A172 (cell line): ENCODE measurements around the genes PRSS33, ZG16B, PRSS22 and TNFRSF12A.

DNA sequence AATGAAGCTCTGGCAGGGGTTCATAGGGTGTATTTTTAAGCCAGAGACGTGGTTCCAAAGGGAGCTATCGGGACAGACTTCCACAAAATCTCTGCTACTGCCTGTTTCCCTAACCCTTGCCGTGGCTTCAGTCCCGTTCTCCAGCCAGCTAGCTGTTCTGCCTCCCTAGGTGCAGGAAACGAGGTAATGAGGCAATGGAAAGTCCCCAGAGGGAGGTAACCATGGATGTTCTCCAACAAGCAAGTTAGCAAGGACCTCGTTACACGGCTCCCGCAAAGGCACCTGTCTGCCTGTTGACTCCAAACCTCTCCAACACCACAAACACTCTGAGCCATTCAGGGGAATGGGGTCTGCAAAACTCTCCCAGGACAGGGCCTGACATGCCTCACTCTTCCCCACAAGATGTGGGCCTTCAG, 2.6 kb downstream of the ABCA3 start:
- RAMPAGE, long total RNA, result no peak

DNA sequence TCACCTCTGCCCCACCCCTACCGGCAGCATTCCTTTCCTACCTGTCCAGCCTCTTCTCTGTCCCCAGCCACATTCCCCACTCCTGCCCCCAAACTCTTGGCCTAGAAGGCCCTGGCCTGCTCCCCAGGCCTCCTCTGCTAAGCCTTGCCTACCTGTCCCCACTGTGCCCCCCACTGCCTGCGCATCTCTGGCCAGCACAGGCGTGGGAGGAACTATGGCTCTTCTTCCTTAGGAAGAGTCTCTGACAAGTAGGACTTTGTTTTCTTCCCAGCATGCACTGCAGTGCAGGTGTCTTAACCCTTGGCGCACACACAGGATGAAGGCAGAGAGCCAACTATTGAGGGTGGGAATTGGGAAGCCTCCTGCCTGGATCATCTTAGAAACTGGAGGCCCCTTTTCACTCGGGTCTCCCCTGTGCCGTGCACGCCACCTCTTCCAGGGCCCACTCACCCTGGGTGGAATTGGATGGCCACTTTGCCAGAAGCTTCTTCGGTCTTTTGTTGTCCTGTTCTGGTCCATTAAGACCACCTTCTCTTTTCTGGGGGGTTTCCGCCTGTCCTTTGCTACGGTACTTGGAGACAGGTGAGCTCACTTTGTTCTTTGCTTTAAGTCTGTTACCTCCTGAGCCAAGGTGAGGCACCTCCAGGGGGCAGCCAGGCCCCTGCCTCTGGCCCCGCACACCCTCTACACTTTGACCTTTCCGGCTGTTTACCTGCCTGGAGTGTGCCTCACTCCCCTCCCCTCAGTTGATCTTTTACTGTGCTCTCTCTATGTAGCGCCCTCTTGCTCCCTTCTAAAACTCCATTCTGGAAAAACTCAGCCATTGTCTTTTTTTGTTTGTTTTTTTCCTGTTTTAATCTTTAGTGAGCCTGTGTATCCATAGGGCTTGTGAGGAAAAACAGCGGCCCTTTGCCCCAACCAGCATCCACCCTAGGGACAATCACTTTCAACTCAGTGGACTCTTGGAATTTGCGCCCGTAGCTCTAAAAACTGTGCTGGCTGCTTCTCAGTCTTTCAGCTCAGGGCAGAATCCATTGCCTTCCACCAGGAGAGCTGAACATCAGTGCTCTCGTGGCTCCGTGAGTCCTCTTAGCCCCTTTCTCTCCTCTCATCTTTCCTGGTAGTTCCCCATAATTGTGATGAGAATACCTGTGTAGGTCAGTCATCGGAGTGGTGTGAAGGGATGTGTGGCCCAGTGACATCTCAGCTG, 4.0 kb downstream of the AMDHD2 start:
- RAMPAGE, long total RNA, result no peak

DNA sequence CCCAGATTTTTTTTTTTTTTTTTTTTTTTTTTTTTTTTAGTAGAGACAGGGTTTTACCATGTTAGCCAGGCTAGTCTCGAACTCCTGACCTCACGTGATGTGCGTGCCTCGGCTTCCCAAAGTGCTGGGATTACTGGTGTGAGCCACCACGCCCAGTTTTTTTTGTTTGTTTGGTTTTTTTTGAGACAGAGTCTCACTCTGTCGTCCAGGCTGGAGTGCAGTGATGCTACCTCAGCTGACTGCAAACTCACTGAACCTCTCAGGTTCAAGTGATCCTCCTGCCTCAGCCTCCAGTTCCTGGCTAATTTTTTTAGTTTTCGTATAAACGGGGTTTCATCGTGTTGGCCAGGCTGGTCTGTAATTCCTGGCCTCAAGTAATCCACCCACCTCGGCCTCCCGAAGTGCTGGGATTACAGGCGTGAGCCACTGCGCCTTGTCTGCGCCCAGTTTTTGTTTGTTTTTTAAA, 2.2 kb upstream of the CEMP1 start:
- RAMPAGE, long total RNA, result no peak

DNA sequence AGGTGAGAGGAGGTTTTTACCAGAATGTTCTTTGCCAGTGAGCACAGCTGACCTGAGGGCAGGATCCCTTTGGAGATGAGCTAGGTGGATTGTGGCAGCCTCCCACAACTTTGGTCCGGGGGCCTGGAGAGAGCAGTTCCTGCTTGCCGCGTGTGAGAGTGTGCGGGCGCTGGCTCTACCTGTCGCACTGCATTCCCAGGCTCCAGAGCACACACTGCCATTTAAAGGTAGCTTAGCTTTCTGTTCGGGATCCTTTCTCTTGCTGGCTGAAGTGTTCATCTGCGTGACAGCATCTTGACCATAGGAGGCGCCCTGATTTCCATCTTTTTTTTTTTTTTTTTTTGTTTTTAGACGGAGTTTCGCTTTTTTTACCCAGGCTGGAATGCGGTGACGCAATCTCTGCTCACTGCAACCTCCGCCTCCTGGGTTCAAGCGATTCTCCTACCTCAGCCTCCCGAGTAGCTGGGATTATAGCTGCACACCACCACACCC, 13.6 kb downstream of the PDPK1 start:
- RAMPAGE, long total RNA, result no peak

- RAMPAGE, long total RNA, result no peak
These were observed 4.5 kb downstream of the PRSS27 start for GRCh38 chr16:2715453-2716025.

GRCh38 chr16:2766025-2766344, 11.1 kb downstream of the ELOB start:
- RAMPAGE, long total RNA, result no peak

DNA sequence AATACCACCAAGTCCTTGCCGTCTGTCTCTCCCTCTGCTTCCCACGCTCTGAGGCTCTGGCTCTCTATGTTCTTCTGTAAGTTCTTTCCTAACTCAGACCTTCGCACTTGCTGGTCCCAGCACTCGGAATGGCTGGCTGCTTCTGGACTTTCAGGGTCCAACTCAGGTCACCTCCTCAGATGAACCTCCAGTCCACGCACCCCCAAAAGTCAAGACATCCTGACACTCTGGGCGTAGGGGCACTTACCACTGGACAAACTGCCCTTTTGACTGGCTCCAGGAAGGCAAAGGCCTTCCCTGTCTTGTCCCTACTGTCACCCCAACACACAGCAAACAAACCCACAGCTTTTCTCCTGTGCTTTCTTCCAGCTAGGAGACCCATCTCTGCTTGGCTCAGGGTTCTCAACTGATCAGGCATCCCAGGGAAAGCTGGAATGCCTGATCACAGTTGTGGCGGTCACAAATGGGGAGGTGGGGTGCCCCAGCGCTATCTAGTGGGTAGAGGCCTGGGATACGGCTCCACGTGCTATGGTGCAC, 4.2 kb downstream of the ELOB start:
- RAMPAGE, long total RNA, result no peak

DNA sequence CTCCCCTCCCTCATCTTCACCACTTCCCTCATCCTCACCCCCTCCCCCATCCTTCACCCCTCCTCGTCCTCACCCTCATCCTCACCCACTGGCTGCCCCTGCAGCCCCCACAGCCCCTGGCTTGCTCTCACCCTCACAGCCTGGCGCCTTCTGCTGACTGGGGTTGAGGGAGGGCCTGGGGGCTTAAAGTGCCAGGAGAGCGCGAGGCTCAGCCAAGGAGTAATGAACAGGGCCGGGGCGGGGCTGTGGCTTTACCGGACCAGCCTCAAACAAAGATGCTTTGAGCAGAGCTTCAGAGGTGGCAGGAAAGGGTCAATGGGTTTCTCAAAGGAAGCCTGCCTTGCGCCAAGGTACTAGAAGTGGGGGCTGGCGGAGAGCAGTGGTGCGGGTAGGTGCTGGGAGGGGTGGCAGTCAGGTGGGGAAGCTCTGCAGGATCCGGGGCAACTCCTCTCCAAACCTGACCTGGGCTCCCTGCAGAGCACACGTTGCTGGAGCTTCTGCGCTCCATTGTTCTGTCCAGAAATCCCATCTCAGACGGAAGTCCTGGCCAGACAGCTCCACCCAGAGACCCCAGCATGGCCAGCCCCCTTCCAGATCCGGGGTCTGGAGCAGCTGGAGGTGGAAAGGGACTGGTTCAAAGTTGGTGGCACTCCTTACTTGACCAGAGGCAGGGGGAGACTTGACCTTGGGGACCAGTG, at the start of gene PRSS33:
Gene PRSS33, minus strand, starts transcription at position 159 of the 698 bp plus-strand sequence.
- RAMPAGE, long total RNA, result no peak

GRCh38 chr16:2829538-2830568, at the start of gene ZG16B:
TSS of gene ZG16B (plus strand) at chr16:2830303.
- RAMPAGE, long total RNA, result no peak

- RAMPAGE, long total RNA, result no peak
These were observed at the start of gene PRSS22 for GRCh38 chr16:2857278-2858464. TSS of gene PRSS22 (minus strand) at chr16:2858170.

GRCh38 chr16:2905849-2906428, 5.8 kb upstream of the FLYWCH1 start:
- RAMPAGE, long total RNA, result no peak

DNA sequence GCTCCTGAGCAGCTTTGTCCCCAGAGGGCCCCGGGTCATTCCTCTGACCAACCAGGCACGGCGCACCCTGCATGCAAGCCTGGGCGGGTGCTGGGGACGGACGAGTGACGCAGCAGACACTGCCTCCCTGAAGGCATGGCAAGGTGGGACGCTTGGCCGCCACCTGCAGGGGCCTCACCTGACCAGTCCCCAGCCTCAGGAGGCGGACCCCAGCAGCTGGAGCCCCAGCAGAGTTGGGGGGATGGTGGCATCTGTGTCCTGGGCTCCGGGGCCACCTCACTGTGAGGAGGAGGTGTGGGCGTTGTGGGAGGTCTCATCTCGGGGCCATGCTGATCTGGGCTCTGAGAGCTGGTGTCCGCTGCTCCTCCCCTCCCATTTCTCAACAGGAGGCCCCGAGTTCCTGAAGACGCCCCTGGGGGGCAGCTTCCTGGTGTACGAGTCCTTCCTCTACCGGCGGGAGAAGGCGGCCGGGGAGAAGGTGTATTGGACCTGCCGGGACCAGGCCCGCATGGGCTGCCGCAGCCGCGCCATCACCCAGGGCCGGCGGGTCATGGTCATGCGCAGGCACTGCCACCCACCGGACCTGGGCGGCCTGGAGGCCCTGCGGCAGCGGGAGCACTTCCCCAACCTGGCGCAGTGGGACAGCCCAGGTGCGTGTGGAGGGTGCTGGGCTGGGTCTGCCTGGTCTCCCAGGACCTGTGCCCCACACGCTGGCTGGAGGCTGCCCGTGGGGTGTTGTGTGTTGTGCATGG, 25.2 kb downstream of the FLYWCH1 start:
- RAMPAGE, long total RNA, result no peak

DNA sequence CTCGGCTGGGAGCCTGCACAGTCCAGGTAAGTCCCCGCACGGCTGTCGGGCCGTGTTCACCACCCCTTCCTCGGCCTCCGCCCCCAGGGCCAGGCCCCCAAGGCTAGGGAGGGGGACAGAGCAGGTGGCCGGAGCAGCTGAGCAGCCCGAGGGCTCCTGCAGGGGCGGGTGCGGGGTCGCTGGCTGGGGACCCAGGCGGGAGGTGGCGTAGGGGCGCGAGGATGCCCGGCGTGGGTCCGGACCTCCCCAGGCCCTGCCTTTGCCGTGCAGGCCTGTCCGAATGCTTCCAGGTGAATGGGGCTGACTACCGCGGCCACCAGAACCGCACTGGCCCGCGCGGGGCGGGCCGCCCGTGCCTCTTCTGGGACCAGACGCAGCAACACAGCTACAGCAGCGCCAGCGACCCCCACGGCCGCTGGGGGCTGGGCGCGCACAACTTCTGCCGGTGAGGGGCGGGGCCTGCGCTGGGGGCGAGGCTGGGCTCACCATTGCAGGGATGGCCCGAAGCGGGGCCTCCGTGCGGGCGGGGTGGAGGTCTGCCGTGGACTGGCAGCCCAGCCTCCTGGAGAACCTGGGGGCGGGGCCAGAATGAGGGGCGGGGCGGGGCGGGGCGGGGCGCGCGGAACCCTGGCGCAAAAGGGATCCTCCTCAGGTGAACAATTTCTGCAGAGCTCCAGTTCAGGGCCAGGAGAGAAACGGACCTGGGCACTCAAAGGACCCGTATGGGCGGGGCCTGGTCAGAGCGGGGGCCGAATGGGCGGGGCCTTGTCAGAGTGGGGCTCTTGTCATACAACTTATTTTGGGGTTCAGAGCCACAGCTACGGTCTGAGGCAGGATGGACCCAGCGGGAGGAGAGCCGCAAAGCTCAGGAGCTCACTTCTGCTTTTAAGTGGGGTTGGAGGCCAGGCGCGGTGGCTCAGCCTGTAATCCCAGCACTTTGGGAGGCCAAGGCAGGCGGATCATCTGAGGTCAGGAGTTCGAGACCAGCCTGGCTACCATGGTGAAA, 817 bp downstream of the KREMEN2 start:
- RAMPAGE, long total RNA, result no peak

- RAMPAGE, long total RNA, result no peak
These were observed 2.7 kb downstream of the PKMYT1 start for GRCh38 chr16:2977411-2978113.

GRCh38 chr16:2981284-2981911, 1.2 kb upstream of the PKMYT1 start:
- RAMPAGE, long total RNA, result no peak

DNA sequence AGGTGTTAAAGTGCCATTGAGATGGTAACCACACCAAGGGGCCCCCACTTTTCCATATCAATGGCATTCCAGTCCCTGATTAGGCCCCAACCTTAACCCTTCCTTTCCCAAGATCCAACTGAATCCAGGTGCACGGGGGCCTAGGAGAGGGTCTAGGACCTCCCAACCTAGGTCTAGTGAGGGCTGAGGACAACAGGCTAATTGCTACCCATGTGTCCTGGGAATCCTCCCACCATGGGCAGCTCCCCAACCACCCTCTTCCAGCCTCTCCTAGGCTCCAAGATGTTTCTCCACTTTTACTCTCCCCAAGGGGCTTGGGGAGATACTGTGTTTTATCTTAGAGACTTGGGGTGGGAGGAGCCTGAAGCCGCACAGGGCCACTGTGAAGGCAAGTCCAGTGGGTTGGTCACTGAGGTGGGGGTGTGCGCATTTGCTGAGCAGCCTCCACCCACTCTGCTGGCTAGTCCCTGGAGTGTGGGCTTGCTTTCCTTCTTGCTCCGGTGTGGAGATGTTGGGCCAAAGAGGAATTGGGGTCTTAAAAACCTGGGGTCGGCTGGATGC, 4.2 kb upstream of the CLDN9 start:
- RAMPAGE, long total RNA, result no peak

GRCh38 chr16:3009400-3010304, 3.1 kb upstream of the CLDN9 start:
- RAMPAGE, long total RNA, result no peak

DNA sequence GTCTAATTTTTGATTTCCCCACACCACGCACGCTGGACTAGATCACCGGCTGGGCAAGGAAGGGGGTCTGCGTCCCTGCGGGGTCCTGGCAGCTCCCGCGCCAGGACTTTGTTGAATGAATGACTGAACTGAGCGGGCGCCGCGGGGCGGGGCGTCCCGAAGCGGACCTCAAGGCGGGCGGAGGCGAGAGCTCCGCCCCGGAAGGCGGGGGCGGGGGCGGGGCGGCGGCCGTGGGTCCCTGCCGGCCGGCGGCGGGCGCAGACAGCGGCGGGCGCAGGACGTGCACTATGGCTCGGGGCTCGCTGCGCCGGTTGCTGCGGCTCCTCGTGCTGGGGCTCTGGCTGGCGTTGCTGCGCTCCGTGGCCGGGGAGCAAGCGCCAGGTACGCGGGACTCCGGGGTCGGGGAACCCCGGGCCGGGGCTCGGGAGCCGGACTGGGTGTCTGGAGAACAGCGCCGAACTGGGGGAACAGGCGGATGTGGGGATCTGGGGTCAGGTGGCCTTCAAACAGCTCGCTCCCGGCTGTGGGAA, at the start of gene TNFRSF12A:
Gene TNFRSF12A, plus strand, starts transcription at position 258 of the 530 bp plus-strand sequence.
- RAMPAGE, long total RNA, result start-site peak on the plus strand centred at position 271 of the sequence, 40 bp wide, 112 and 396 reads in 2 replicates

GRCh38 chr16:3022151-3023059, 1.3 kb downstream of the HCFC1R1 start:
- RAMPAGE, long total RNA, result no peak

DNA sequence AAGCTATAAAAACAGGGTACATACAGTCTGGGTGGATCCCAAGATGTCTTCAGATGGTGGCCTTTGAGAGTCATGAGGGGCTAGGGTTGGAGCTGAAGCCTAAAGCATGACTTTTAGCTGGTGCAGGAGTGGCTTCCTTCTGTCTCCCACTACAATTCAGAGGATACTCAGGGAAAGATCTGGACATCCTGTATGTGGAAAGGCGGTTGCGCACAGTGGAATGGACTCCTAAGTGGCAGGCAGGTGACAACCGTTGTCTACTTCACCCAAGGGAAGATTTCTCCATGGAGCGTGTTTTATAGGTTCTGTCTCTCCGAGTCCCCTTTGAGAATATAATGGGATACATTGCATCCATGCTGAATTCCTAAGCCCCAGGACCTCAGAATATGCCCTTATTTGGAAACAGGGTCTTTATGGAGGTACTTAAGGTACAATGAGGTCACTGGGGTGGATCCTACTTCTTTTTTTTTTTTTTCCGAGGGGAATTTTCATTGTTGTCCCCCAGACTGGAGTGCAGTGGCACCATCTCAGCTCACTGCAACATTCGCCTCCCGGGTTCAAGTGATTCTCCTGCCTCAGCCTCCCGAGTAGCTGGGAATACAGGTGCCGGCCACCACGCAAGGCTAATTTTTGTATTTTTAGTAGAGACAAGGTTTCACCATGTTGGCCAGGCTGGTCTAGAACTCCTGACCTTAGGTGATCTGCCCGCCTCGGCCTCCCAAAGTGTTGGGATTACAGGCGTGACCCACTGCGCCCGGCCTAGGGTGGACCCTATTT, 1.4 kb upstream of the IL32 start:
- RAMPAGE, long total RNA, result no peak